SEM (cell line): ENCODE results near the gene COA5.

GRCh38 chr2:97834354-97835134 is 121.2 kb downstream of the ZAP70 start:
- PRO-cap: no peak

- PRO-cap: no peak
Observed at GRCh38 chr2:97841584-97842312, 128.4 kb downstream of the ZAP70 start.

DNA sequence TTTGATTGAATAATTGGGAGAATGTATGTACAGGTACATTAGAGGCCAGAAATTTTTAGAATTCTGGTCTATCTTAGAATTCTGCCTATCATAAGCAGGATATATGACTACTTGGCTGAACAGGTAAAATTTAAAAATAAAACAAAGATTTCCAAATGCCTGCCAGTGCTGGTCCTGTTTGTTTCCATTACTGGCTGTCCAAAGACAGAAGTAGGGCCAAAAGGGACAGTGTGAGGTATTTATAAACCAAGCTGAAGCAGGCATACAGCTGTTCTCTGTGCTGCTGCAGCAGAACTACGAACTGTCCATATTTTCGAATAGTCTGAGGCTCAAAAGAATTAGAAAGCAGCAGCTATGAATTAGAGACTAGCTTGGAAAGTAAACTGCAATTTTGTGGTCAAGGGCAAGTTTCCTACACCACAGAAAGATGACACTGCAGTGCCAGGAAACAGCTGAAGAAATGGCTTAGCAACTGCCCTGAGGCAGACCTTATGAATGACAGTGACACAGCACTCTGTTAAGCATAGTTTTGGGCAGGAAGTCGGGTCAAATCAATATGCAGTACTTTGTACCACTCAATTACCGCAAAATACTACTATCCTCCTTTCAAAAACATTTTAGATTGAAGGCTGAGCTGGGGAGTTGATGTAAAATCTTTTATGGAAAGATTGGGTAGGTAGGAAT is 125.4 kb downstream of the TMEM131 start:
- PRO-cap: no peak

GRCh38 chr2:98021089-98021675 is 25.4 kb upstream of the TMEM131 start:
- PRO-cap: no peak

DNA sequence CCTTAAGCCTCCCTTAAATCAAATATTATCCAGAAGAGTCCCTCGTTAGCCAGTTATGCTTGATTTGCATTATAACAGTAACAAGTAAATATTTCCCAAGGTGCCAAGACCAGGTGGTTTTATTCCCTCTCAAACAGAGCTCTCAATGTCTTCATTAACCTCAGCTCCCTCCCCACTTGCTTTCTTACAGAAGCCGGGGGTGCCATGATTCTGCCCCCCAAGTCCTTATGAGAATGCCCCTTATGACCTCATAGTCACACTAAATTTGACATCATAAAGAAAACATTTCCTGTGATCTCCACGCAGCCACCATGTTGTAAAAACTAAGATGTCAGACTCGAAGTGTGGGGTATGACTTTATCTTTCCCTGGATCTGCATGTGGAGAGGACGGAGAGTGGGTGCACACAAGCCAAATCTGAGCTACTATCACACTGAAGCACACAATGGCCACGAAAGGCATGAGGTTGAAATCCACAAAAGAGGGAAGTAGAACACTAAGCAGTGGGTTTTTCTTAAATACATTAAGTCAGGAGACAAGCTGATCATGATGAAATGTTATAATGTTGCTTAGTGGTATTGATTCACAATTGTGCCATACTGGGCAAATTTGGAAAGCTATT is 101.0 kb upstream of the CNGA3 start:
- PRO-cap: no peak

DNA sequence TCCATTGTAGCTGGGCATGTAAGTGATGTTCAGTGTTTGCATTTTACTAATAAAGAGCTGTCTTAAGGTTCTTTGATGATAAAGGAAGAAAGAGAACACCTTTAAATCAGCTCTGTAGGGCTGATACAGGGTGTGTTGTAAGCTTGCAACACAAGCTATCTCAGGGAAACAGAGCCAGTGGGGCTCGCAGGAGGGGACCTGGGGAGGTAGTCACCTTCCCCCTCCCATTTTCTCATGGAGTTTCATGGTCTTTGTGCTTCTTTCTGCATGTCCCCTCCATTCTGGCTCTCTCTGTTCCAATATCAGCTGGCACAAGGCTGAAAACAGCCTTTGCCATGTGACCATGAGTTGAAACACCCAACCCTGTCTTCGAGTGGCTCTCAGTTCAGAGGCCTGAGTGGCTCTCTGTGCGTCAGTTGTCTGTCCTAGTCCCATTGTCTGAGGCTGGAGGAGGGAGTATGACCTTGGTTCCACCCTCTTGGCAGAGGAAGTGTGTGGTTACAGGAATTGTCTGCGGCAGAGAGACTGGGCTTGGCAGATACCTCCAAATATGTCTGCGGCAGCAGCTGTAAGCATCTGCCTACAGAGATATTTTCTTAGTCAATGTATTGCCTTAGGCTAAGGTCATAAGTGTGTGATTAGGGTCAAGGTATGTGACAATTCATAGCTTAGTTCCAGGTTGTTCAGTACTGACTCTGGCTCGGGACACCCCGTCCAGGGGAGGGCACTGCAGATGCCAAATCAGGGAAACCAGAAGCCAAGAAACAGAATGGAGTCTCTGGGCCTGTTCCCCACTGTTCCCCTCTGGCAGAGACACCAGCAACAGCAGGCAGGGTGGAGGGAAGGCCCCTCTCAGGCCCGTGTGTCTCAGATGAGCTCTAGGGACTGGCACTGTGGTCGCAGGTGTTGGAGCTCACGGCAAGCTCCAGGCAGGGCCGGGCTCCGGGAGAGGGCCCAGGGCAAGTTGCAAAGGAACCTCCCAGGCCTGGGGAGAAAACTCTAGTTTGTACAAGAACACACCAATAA is 32.7 kb downstream of the CNGA3 start:
- PRO-cap: no peak

- PRO-cap: bidirectional peak, plus-strand start at chr2:98465946, minus-strand start at chr2:98465863
Observed at GRCh38 chr2:98465527-98466325, 21.1 kb downstream of the INPP4A start.

GRCh38 chr2:98479964-98480755 is 35.5 kb downstream of the INPP4A start:
- PRO-cap: no peak

- PRO-cap: bidirectional peak, plus-strand start at chr2:98608639, minus-strand start at chr2:98608395
Observed at GRCh38 chr2:98608005-98608735, at the start of gene COA5. Gene COA5 (minus strand): TSS chr2:98608512.

DNA sequence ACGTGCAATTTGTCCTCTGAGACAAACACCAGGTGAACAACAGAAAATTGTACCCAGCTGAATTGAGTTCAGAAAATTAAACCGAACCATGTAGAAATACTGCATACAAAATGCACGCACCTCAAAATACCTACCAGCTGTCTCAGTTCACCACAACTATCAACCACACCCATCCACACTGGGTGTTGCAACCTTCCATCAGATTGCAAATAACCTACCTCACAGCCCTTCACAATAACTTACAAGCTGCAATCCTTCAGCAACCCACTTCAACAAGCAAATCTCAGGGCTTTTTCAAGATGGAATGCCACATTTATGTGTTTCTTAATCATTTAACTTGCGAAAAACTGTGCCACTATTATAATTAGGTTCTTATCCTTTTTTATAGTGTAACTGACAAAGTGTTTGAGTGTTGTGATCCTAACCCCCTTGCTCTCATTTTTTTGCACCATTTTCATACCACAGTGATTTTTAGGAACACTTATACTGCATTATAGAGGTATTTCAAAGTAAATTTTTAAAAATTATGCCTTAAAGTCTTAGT is 56.1 kb downstream of the UNC50 start:
- PRO-cap: no peak

DNA sequence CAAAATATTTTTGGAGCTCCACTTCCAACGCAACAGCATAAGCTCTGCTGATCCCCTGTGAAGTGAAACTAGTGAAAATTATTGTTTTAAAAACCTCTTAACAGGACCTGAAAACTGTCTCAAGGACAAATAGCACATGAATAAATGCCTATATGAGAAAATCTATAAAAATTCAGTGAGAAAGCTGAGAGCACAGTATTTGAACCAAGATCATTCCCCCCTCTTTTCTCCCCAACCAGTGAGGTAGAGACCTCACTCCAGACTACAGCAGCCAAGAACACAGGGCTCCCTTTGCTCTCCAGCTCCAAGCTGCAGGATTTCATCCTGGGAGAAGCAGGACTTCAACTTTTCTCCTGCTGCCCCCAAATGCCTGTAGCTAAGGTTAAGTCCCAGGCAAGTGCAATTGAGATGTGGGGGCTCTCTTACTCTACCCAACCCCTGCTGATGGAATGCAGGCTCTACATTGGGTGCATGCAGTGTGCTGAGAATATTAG is 12.6 kb downstream of the MGAT4A start:
- PRO-cap: no peak

GRCh38 chr2:98757773-98758505 is 27.0 kb upstream of the MGAT4A start:
- PRO-cap: bidirectional peak, plus-strand start at chr2:98758388, minus-strand start at chr2:98758198

DNA sequence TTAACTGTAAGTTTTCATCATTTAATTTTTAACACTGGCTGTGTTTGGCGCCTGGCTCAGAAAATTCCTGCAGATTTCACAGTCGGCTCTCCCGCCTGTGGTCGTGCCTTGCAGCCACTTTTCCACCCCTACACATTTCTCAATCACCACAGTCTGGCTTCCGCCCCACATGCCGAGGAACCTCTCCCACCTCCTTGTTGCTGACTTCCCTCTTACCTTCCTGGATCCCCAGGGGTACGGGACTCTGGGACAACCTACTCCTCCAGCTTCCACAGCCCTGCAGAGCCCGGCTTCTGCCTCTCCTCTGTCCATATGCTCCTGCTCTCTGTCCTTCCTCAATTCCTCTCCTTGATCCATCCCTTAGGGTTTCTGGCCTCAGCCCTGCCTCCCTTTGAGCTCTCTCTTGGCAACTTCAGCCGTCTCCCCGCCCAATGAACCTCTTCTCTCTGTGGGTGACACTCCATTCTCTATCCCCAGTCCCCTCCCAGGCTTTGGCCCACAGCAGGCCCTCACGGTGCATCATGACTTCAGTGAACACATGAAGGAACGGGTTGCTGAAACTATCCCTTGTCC is 41.8 kb upstream of the MGAT4A start:
- PRO-cap: no peak

- PRO-cap: no peak
Observed at GRCh38 chr2:98912370-98913090, 23.5 kb downstream of the CRACDL start.

GRCh38 chr2:98913791-98914380 is 22.1 kb downstream of the CRACDL start:
- PRO-cap: no peak

DNA sequence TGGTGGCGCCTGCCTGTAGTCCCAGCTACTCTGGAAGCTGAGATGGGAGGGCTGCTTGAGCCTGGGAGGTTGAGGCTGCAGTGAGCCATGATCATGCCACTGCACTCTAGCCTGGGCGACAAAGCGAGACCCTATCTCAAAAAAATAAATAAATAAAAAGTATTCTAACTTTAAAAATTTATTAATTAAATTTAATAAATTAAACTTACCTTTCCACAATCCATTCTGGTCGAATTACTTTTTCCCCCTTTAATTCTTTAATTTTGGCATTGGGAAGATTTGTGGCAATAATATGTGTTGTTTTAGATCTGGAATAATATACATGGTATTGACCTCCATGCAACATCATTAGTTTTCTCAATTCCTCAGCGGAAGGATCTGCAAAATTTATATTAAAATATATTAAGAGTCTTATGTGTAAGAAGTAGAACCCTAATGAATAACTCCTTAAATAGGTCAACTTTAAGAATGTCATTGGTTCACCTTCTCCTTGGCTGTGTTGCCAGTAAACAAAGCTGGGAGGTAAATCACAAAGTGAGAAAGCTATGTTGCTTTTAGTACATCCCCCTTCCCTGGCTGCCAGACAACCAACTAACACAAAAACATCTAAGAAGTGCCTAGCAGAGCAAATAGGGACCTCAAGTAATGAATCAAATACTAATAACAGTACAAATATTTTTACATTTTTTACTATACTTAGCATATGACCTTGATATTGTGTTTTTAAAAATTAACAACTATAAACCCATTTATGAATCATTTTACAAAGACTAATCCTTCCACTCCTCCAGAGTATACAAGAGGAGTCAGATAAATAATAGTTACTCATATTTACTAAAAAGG is 40.5 kb downstream of the REV1 start:
- PRO-cap: no peak

- PRO-cap: no peak
Observed at GRCh38 chr2:99475126-99475903, 14.5 kb downstream of the REV1 start.

DNA sequence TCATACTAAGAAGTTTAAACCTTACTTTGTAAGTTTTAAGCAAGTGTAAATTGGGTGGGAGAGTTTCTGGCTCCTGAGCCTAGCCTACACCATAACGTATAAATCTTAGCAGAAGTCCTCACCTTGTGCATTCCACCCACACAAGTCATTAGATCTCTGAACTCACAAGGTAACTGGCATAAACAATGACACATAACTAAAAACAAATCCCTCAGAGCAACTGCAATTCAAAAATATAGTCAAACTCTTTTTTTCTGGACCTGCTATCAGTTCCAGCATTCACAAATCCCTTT is 9.4 kb downstream of the REV1 start:
- PRO-cap: no peak

DNA sequence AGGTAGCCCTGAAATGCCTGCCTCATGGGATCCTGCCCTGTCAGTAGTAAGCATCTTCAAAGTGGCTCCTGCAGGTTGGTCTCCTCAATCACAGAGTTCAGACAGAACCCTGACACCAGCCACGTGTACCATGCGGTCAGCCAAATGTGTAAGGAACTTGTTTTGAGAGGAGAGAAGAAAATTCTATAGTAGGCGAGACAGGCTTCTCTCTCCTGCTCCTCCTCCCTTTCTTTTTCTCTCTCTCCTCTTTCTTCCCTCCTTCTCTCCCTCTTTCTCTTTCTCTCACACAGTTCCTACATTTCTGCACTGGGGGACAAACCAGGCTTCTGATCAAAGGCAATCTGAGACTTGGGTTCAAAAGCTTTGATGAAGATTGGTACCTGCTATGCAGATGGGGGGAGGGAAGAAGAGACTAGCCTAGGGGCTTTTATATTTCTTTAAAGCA is 212.1 kb downstream of the AFF3 start:
- PRO-cap: no peak

DNA sequence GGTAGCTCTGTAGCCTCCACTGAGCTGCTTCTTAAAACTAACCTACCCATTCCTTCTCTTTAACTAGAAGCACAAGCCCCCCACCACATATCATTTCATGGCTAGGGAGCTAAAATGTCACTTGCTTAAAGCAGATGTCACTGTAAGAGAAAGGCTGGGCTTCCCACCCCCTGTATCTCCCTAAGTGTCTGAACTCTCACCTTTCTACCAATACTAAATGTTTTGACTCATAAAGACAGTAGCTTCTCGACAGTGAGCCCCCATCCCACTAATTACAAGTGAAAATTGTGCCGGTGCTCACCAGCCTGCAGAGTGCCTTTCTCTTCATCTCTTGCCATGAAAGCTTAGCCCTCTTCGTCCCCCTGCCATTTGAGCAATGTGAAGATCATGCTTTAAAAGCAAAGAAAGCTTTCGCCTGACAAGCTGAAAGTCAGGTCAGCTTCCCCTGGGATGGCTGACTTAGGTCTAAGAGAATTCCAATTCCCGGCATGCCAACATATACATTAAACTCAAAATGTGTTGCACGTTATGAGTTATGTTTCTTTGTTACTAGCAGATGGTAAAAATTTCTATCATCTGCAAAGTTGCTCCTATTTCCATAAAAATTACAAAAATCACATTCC is 130.0 kb downstream of the AFF3 start:
- PRO-cap: no peak